Neural progenitor cell (in vitro differentiated cells): ENCODE measurements around a stretch of chr2.

- RAMPAGE, long total RNA, result no peak
Observed at GRCh38 chr2:97886202-97887093, 109.3 kb downstream of the TMEM131 start.

GRCh38 chr2:98084501-98085275, 2.3 kb upstream of the VWA3B start:
- RAMPAGE, long total RNA, result no peak

- RAMPAGE, long total RNA, result no peak
Observed at GRCh38 chr2:98087574-98087773, 507 bp downstream of the VWA3B start.

GRCh38 chr2:98139729-98139928, 52.7 kb downstream of the VWA3B start:
- RAMPAGE, long total RNA, result no peak

DNA sequence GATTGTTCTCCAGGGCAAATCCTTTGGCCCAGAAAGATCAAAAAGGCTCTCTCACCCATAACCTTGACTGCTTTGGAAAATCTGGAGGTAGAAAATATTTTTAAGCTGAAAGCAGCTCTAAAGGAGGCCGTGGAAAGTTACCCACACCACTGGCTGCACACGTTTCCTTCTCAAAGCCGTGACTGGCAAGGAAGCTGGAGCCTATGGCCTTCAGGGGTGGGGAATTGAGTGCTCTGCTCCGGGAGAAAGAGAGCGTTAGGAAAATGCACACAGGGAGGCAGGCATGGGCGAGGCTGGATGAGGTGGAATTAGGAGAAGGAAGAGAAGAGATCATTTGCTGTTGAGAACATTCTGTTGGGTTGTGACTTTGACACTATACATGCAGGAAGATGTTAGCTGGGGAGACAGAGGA, 68.8 kb upstream of the CNGA3 start:
- RAMPAGE, long total RNA, result no peak

GRCh38 chr2:98463606-98464510, 19.2 kb downstream of the INPP4A start:
- RAMPAGE, long total RNA, result no peak

DNA sequence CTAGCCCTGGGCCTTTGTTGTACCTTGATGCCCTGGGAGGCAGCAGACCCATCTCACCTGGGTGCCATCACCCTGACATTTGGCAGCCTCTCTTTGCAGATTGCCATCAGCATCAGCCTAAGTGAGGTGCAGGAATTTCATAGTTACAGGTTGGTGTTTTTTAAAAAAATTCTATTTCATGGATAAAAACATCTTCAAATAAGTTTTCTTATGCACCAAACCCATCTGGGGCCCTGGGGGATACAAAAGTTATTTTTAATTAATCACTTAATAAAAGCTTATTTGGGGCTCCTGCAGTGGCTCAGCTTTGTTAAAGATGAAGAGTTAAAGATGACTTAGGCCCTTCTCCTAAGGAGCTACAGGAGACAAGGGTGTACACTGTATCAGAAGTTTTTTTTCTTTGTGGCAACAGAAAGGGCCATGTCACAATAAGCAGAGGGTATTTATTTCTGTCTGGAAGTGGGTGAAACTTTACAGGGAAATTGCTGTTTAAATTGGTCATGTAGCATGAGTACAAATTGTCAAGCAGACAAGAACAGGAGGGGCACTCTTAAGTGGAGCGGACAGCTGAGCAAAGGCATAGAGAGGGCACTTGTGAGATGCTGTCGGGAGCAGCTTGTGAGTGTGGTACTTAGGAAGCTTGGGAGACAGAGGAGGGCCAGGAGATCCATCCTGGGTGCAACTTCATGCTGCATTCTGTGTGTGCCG, 30.1 kb downstream of the INPP4A start:
- RAMPAGE, long total RNA, result no peak

- RAMPAGE, long total RNA, result no peak
Observed at GRCh38 chr2:98479222-98479802, 34.7 kb downstream of the INPP4A start.

GRCh38 chr2:98485340-98486107, 40.9 kb downstream of the INPP4A start:
- RAMPAGE, long total RNA, result no peak

DNA sequence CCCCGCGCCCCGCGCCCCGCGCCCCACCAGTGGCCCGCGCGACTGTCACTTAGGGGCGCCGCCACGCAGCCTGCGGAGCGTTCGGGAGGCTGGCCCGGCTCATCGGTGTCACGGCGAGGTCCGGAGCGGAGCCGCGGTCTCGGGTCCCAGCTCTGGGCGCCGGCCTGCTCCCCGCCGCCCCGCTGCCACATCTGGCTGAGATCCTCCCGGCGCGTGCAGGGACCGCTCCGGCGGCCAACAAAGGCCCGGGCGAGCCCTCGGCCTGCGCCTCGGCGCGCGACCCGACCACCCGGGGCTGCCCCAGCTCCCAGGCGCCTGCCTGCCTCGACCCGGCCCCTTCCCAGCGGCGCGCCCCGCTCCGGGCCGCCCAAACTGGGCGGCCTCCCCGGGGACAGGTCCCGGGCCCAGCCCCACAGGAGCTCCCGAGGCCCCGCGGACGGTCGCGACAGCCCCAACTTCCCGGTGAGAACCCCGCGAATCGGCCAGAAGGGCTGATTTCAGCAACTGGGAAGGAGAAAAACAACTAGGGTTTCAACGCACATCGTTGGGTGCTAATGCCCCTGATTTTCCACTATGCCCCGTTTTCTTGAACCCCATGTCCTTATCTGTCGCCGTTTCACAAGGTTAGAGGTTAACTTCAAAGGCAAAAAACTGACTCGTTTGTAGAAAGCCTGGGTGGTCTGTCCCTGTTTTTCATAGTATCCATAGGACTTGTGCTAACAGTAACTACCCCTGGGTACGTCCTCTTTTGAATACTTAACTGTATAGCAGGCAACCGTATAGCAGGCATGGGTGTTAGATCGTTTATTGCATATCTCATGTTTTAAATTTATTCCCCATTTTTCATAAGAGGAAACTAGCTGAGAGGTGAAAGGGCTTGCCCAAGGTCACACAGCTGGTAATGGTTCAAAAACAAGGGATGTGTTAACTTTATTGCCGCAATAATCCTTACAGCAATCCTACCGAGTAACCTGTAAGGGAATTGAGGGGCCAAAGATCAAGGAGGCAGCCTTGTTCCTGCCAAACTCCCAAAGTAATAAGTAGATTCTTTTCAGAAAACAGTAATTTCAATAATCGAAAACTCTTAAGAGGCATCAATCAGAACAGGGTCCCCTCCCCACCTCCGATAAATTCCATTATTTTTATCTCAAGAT, 679 bp upstream of the MGAT4A start:
- RAMPAGE, long total RNA, result no peak

- RAMPAGE, long total RNA, result no peak
Observed at GRCh38 chr2:98749116-98749632, 18.2 kb upstream of the MGAT4A start.

DNA sequence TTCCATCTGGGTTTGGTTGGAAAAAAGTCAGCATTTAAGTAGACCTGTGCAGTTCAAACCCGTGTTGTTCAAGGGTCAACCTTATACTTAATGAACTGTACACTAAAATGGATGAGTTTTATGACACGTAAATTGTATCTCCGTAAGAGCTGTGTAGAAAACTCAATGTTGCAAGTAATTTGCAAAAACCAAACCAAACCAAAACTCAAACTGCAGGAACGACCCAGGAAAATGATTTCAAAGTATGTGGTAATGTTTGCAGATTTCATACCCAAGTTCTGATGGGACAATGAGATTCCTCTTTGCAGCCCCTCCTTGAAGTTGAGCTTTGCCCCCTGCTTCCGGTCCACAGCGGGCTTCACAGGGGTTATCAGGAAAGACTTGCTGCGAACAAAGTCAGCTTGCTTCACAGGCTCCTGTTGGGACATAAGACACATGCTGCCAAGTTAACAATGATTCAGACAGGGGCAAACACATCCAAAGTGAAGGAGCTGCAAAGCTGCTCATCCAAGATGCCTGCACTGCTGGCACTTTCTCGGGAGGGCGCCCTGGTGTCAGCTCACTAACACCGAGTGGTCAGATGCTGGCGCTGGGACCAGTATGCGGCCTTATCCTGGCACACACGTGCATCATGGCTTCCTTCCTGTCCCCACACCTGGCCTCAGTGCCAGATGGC, 65.1 kb upstream of the MGAT4A start:
- RAMPAGE, long total RNA, result no peak

DNA sequence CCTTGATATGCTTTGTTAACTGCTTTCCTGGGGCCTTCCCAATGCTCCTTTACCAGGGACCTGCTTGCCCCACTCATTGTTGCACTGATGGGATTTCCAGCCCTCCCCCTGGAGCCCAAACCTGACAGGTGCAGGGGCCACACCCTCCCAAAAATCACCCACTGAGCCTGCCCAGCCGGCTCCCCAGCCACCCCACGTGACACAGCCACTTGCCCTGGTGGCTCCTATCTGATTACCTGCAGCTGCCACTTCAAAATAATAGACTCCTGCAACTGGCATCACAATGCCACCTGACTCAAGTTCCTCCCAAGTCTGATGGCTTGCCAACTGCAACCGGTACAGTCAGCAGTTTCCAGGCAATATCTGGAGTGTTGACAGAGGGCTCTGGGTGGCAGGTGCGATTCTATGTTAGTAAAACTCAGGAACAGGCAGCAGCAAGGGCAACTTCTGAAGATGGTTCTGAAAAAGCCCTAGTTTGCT, 66.2 kb downstream of the CRACDL start:
- RAMPAGE, long total RNA, result no peak

DNA sequence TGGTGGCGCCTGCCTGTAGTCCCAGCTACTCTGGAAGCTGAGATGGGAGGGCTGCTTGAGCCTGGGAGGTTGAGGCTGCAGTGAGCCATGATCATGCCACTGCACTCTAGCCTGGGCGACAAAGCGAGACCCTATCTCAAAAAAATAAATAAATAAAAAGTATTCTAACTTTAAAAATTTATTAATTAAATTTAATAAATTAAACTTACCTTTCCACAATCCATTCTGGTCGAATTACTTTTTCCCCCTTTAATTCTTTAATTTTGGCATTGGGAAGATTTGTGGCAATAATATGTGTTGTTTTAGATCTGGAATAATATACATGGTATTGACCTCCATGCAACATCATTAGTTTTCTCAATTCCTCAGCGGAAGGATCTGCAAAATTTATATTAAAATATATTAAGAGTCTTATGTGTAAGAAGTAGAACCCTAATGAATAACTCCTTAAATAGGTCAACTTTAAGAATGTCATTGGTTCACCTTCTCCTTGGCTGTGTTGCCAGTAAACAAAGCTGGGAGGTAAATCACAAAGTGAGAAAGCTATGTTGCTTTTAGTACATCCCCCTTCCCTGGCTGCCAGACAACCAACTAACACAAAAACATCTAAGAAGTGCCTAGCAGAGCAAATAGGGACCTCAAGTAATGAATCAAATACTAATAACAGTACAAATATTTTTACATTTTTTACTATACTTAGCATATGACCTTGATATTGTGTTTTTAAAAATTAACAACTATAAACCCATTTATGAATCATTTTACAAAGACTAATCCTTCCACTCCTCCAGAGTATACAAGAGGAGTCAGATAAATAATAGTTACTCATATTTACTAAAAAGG, 40.5 kb downstream of the REV1 start:
- RAMPAGE, long total RNA, result no peak

DNA sequence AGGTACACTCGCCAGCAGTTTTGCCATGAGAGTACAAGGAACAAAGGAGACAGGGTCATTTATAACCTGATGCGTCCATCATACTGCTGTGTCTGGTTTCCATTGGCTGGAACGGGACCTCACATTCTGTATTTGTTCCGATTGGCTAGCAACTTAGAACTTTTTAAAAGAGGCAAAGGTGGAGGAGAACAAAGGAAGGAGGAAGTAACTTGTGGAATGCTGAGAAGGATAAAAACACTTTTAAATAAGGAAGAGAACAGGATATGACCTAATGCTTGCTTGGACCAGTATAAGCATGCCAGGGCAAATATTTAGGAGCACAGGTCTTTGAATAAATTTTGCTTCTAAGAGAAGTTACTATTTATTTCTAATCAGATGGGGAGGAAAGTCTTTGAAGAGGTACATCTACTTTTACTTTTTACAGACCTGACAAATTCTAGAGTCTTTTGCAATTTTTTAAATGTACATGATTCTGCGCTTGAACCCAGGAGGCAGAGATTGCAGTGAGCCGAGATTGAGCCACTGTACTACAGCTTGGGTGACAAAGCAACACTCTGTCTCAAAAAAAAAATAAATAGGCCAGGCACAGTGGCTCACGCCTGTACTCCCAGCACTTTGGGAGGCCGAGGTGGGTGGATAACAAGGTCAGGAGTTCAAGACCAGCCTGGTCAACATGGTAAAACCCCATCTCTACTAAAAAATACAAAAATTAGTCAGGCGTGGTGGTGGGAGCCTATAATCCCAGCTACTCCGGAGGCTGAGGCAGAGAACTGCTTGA, 14.5 kb downstream of the REV1 start:
- RAMPAGE, long total RNA, result no peak

DNA sequence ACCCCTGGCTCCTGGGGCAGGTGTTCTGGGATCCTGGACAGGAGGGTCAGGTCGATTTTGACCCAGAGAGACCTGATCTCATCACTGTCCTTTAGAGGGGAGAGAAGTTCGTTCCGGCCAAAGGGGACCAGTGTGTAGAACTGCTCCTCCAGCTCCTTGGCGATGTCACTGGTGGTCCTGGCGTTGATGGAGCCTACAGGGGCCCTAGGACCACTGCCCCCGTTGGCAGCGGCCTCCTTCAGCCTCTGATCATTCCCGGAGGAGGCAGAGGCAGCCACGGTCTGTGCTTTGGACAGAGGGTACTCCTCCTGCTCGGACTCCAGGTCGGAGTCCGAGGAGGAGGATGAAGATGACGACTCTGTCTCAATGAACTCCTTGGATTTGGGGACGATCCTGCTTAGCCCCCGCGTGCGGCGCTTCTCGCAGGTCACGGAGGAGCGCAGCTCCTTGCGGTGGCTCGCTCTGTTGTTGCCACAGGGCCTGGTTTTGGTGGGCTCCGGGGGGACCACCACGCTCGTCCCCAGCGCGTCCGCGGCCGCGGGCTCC, 103.6 kb upstream of the REV1 start:
- RAMPAGE, long total RNA, result no peak

- RAMPAGE, long total RNA, result no peak
Observed at GRCh38 chr2:99636745-99637162, 146.9 kb upstream of the REV1 start.

GRCh38 chr2:99816603-99817340, 325.6 kb downstream of the AFF3 start:
- RAMPAGE, long total RNA, result no peak

GRCh38 chr2:99996880-99997295, 145.5 kb downstream of the AFF3 start:
- RAMPAGE, long total RNA, result no peak

DNA sequence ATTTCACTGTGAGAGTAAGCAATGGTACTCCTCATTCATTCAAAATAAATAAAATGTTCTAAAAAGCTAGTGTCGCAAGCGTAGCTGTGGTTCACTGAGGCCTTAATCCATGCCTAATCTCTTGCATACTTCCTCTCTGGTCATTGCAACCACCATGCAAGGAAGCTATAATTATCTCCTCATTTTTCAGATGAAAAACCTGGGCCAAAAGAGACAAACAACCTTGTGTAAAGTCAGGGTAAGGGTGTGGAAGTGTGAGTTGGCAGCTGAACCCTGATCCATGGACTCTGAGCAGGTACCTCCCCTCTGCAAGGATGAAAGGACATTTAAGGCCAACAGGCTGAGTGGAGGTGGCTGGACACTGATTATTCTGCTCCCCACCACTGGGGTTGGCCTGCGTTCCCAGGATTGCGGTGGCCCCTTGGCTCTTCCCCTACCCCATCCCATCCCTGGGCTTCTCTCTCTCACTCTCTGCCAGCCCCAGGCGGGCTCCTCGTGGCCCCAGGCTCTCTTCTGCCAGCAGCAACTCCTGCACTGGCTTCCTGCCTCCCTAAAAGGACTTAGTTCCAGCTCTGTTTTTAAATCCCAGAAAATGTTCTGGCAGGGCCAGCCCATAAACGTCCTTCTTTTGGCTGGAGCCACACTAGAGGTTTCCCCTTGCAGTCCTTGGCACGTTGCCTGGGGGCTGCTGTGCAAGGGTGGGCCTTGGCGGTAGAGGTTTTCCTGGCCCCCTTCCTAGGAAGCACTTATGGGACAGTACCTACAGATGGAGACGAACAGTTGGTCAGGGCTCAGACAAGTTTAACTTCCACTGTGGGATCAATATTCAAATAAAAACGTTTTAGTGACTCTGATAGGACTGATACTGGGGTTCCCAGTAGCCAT, 72.1 kb upstream of the AFF3 start:
- RAMPAGE, long total RNA, result no peak